ENCODE measurements around a stretch of chr9.

DNA sequence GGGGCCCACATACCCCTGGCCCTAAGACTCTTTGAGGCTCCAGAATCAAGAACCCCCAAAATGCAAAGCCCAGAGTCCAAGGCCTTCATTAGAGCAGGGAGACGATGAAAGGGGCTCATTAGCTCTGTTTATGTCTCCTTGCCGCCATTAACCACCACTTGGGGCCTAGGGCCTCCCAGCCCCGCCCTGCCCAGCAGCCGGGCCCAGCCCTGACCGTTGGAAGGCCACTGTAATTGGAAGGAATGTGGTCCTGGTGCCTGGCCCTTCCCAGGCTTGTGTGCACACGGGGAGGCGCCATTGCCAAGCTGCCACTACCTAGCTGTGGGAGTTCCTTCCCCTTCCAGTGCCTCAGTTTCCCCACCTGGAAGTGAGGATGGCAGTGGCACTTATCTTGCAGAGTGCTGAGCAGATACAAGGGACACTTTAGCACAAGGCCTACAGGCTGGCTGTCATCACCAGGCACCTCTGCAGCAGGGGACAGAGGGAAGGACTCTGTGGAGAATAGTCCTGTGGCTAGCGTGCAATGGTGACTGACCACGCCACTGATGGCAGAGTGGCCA, 21.0 kb downstream of the GBGT1 start:
- PRO-cap, 2 experiments: no peak in any of the 2 experiments

DNA sequence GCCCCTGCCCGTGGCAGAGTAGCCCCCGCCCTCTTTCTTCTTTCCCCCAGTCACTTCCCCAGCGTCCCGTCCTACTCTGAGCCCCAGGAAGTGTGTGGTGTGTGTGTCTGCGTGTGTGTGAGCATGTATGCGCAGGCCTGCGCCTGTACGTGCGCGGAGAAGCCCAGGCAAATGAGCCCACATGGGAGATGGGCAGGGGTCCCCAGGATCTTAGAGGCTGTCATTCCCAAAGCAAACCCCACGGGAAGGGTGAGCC, 15.3 kb downstream of the GBGT1 start:
- PRO-cap, 2 experiments: peak in 2 of 2 experiments; most common plus-strand start position 86 of the sequence (in 1)

DNA sequence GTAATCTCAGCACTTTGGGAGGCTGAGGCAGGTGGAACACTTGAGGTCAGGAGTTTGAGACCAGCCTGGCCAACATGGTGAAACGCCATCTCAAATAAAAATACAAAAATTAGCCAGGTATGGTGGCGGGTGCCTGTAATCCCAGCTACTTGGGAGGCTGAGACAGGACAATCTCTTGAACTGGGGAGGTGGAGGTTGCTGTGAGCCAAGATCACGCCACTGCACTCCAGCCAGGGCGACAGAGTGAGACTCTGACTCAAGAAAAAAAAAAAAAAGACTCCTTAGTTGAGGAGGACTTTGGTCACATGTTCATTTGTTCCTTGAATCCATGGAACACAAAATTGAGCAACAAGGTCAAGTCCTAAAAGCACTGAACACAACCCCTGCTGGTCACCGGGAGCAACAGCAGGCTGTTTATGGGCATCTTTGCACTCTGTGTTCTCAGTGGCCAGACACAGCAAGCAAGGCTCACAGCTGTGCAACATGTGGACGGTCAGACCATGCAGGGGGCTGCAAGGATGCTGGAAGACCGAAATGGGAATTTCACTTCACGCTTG, 2.9 kb downstream of the GBGT1 start:
- PRO-cap, 2 experiments: no peak in any of the 2 experiments

- PRO-cap, 2 experiments: peak in 1 of 2 experiments; most common plus-strand start chr9:133348738 (in 1)
These were observed 666 bp downstream of the RPL7A start for GRCh38 chr9:133348515-133349253.

GRCh38 chr9:133359330-133360503, 3.4 kb downstream of the SURF2 start:
- PRO-cap, 2 experiments: peak in 1 of 2 experiments; most common minus-strand start chr9:133359752 (in 1)

- PRO-cap, 2 experiments: no peak in any of the 2 experiments
These were observed 36.2 kb downstream of the SARDH start for GRCh38 chr9:133701986-133702292.

- PRO-cap, 2 experiments: no peak in any of the 2 experiments
These were observed 648 bp downstream of the SARDH start for GRCh38 chr9:133737430-133737978.

DNA sequence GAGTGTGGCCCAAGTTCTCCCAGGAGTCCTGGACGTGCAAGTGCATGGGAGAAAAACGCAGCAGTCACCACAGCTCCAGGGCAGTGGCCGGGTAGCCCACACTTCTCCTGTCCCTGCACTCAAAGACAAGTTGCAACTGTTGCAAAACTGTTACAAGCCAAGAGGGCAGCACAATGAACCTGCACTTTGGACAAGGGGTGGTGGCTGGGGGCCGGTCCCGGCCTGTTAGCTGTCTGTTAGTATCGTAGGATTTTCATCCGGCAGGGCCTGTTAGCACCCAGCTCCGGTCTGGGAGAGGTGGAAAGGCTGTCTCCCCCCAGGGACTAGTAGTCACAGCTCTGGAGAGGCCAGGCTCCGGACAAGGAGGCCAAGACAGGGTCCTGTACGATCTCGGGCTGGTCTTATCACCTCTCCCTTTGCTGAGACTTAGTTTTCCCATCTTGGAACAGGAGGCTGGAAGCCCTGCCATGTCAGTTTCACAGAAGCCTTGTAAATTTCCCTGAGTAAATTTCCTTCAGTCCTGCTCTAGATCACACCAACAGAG, 1.7 kb upstream of the SARDH start:
- PRO-cap, 2 experiments: no peak in any of the 2 experiments

DNA sequence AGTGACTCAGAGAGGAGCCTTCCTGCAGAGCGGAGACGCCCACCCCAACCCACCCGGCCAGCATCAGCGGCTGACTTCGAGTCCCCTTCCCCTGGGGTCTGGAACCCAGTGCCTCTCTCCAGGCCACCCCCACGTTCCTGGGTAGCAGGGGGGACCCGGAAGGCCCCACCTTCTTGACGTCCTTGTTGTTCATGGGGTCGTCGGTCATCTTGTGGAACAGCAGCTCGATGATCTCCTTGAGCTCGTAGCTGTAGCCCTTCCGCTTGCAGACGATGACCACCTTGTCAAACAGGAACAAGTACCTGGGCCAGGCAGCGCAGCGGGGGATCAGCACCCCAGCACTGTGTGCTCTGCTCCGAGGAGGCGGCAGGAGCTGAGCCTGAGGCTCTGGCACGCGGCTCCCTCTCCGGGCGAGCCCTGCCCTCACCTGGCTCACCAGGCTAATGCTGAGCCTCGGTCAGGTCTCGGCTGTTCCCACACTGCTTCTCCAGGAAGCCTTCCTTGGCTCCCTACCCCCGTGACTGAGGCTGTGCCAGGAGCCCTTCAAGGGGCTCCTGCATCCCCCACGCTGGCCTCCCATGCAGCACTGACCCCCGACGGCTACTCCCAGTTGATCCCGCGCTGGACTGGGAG, 50.1 kb upstream of the SARDH start:
- PRO-cap, 2 experiments: no peak in any of the 2 experiments

DNA sequence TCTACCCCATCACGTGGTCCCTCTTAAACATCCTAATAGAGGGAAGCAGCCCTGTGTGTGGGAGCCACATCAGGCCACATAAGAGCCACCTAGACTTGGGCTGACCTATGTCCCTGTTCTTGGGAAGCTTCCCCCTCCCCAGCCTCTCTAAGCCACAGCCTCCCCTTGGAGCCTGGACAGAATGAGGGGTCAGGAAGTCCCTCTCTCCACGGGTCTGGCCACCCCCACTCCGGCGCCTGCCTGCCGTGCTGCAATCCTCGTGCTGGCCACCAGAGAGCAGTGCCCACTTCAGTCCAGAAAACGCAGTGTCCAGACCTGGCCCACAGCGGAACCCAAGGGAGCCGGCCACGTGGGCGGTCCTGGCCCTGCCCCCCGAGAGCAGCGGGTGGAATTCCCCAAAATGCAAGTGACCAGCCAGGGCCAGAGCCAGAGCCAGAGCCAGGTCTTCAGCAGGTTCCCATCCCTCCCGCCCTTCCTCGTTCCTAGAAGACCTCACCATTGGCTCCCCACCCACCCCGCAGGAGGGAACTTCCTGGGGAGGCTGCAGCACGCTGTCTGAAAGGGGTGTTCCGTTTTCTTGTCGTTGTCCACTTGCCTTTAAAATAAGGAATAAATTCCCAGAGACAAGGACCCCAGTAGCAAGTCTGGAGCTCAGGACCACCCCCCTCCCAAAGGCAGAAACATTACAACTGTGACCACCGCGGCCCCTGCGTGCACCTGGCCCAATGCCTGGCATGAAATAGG, 54.9 kb upstream of the SARDH start:
- PRO-cap, 2 experiments: no peak in any of the 2 experiments

DNA sequence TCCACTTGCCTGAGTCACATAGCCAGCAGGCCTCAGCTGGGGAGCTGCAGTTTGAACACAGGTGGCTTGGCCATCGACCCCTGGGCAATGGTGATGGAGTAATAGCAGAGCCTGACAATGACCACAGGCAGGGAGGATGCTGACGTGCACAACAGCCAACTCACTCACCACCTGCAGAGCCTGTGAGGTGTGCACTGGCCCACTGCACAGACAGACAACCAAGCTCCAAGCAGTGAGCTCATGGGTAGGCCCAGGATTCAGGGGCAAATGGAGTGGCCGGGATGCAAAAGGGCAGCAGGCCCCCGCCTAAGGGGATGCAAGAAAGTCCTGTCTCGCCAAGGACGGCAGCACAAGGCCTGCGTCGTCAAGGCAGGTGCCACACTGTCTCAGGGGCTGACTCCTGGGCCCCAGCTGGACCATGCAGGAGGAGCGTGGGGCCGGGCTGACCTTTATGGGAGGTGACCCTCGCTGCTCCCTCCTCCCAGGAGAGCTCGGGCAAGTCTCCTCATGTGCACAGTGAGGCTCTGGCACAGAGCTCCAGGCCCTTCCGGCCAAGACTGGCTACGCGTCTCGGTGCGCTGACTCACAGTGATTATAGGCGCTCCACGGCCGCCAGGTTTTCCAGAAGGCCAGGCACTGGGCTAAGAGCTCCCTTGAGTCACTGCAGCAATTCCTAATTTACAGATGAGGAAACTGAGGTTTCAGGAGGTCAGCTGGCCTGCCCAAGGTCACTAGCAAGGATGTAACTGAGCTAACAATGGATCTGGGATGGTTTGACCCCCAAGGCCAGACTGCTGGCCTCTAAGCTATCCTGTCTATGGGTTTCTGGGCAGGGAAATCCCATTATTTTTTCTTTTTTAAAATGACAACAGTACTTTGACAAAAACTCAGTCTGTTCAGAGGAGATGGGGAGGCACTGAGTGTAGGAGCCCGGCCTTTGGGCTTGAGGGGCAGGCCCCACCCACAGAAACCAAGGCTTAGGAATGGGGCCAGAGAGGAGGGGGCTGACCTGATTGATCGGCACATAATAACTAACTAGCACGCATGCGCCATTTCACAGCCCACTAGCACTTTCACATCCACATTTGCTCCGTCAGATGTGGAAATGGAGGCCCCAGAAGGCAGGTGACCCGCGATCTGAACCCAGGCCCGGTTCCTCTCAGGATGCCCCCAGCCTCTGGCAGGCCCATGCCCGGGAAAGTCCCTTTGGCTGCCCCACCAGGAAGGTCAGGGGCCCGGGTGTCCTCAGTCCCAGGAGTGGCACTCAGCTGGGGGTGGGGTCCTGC, 47.3 kb downstream of the VAV2 start:
- PRO-cap, 2 experiments: peak in 1 of 2 experiments; most common minus-strand start position 672 of the sequence (in 1)

DNA sequence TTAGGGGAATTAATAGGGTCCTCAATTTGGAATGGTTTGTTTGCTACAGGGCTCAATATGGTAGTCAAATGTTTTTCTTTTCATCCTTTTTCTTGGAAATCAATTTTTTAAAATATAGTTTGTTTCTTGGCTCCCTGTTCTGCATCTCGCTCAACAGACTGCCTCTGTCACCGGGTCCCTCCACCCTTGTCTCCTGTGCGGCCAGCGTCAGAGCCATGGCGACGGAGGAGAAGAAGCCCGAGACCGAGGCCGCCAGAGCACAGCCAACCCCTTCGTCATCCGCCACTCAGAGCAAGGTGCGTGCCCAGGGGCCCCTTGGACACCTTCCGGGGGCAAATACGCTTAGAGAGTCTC, 3.8 kb downstream of the WDR5 start:
- PRO-cap, 2 experiments: no peak in any of the 2 experiments

GRCh38 chr9:134169108-134169487, 33.2 kb downstream of the WDR5 start:
- PRO-cap, 2 experiments: no peak in any of the 2 experiments

DNA sequence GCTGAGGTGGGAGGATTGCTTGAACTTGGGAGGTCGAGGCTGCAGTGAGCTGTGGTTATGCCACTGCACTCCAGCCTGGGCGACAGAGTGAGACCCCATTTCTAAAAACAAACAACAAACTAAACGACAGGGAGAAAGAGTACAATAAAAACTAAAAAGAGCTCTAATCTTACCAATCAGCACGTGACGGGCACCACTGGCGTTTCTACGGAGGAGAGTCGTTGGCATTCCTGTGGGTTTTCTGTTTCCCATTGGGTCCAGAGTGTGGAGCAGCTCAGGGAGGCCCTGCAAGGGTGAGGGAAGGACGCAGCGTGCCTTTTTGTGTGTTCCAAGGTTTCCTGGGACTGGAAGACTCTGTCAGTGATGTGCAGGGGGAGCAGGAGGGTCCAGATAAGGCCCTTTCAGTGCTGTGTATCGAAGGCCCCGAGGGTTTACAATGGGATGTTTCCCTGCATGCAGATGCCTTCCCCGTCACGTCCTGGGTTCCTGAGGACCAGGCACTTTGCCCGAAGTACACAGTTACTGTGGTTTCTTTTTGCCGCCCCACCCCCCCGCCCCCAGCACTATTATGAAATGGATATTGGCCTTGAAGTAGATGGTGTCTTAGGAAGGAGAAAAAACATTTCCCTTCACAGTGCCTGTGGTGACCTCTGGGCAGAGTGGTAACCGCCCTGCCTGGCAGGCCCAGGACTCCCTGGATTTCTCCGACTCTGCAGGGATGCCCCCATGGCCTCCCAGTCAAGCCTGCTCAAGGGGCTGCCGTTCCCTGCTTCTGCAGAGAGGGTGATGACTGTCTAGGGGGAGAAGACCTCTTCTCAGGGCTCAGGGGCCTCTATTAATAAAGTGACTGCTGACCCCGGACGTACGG, 35.9 kb downstream of the WDR5 start:
- PRO-cap, 2 experiments: no peak in any of the 2 experiments

- PRO-cap, 2 experiments: no peak in any of the 2 experiments
These were observed 81.7 kb downstream of the WDR5 start for GRCh38 chr9:134217378-134218160.

DNA sequence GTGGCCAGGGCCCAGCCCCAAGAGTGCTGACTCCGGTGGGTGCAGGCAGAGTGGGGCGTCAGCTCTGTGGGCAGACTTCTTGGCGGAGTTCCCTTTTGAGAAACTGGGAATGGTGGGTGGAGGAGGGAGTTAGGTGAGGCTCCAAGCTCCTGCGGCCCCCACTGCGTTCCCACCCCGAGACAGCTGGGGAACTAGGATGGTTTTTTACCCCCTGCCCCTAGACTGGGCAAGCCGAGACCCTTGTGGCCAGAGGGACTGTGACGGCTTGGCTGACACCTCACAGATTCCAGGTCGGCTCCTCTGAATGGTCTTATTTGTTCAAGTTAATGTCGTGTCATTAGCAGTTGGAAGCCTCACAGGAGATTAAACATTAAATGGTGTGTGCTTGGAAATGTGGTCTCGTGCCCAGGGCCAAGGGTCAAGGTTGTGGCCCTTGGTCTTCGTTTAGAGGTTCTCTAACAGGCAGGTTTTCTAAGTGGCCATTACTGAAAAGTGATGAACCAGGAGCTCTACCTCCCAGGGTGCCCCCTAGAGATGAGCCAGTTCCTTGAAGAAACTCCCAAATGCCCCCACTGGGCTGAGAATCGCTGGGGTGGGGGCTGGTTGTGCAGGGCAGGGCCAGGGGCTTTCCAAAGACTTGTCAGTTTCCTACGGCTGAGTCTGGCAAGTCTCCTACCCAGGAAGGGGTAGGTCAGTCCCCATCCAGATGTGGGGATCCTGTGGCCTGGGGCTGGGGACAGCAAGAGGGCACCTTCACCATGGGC, 61.2 kb upstream of the RXRA start:
- PRO-cap, 2 experiments: no peak in any of the 2 experiments

DNA sequence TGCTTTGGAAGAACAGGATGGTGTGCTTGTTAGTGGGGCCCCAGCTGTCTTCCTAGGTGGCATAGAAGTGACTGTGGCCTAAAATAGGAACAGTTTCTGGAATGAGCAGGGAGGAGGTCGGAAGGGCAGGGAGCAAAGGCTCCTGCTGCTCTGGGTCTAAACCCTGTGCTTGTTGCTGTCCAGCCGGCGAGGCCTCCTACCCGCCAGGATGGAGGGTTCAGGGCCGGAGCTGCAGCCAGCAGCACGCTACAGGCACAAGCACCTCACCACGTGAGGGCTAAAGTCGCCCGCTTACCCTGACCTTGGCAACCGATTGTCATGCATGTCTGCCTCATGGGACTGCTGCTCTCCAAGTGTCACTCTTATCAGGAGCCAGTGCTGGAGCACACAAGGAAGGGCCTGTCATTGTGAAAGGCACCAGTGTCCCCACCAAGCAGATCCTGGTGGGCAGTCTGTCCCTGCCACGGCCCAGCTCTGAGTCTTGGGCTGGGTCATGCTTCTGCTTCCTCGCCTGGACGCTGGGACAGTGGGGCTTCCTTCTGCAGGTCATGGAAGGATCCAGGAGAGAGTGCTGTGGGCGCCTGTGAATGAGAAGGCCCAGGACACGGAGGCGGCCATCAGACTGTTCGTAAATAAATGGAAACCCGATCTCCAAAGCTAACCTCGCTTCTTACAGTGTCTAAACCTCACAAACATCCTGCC, 58.3 kb upstream of the RXRA start:
- PRO-cap, 2 experiments: no peak in any of the 2 experiments

DNA sequence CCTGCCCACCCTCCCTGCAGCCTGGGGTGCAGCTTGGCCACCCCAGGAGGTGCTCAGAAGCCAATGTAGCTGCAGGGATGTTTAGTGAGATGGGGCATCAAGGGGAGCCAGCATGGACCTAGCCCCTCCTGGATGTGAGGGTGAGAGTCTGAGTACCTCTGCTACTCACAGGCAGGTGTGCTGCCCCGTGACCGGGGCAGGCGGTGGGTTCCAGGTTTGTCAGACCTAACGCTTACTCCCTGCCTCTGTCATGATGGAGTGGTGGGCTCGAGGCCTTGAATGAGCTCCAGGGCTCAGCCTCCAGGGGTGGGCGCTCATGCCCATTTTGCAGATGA, 1.4 kb downstream of the RXRA start:
- PRO-cap, 2 experiments: no peak in any of the 2 experiments

GRCh38 chr9:134350612-134351697, 24.7 kb downstream of the RXRA start:
- PRO-cap, 2 experiments: peak in 1 of 2 experiments; most common plus-strand start chr9:134351197 (in 1)

DNA sequence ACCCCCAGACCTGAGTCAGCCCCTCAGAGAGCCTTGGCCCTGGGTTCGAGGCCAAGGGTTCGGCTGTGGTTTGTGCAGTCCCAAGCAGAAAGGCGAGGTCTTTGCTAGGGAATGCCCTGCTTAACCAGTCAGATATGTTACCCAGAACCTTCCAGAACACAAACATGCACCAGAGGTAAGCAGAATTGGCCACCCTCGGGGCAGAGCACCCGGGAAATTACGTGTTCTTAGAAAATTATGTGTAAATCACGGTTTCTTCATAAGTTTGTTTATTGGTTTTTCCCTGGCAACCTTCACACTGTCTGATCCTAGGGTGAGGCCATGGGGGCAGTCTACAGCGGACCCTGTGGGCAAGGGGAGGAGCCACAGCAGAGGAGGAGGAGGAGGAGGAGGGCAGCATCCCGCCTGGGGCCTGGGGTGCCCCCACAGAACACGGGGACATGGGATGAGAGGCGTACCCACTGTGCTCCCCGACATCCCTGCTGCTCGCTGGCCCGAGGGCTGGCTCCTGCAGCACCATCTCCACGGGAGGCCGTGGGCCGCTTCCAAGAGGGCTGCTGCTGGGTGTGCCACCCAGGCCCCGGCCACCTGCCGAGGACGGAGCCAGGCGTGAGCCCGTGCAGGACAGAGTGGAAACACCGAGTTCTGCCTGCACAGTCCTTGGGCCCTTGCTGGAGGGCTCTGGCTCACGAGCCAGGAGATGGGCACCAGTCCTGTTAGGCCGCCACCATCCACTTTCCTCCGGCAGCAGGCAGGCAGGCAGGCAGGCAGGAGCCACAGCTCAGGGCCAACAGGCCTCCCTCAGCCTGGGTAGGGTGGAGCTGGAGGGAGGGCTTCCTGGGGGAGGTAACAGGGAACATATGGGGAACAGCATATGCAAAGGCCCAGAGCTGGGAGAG, 31.6 kb downstream of the RXRA start:
- PRO-cap, 2 experiments: no peak in any of the 2 experiments